SEM (cell line): Measurements from ENCODE around the gene ADAM11.

GRCh38 chr17:44758667-44759129 is at the start of gene ADAM11:
Gene ADAM11 (plus strand): TSS chr17:44758988.
- PRO-cap = no peak

- PRO-cap = no peak
Observed at GRCh38 chr17:44911094-44911846, 4.0 kb downstream of the GFAP start.

DNA sequence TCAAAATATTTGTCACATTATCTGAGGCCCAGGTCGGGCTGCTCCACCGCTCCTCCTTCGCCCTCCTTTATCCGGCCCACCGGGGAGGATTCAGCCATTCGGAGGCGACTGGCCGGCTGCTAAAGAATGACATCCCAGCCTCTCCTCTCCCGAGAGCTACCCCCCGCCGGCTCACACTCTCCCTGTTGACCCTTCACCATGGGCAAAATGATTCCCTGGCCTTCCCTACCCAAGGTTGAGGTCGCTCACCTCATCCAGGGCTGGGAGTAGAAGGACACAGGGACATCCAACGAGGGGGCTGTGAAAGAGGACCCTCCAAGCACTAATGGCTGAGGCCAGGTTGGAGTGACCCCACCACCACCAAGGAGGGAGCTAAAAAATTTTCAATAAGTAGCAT is 1.4 kb upstream of the C1QL1 start:
- PRO-cap = no peak

GRCh38 chr17:45038714-45039190 is 12.7 kb downstream of the DCAKD start:
- PRO-cap = no peak

- PRO-cap = no peak
Observed at GRCh38 chr17:45103248-45104085, 28.8 kb downstream of the PLCD3 start.

DNA sequence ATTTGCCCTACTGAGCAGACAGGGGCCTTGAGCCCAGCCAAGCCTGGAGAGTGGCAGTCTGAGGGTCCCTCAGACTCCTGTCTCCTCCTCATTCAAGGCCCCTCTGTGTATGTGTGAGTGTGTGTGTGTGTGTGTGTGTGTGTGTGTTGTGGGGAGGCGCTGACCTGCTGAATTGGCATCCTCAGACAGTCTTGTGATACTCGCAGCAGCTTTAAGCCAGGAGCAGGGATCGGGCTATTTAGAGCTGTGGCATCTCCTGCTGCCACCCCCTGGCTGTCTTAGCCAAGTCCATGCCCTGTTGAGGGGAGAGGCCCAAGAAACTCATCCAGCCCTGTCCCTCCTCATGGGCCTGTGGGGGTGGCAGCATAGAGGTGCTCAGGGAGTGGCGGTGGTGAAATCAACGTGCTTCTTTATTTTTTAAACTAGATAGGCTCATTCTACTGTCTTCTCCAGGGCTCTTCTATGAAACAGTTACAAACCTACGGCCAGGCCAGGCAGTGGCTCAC is 21.0 kb downstream of the PLCD3 start:
- PRO-cap = no peak

DNA sequence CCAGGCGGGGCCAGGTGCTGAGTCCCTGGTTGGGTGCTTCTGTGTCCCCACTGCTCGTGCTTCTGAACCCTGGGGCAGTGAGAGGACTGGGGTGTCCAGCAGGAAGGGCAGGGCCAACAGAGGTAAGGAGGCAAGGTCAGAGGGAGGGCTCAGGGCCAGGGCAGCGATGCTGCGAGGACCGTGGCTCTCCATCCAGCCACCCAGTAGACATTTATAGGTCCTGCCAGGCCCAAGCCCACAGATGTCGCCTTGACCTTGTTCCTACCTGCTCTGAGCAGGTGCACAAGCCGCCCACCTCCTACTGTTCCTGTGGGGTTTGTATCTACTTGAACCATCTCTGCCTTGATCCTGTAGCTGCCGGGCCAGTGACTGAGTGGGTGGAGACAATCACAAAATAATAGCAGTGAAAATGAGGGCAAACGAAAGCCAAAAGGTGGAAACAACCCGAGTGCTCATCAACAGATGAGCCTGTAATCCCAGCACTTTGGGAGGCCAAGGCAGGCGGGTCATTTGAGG is 7.8 kb downstream of the PLCD3 start:
- PRO-cap = no peak

- PRO-cap = no peak
Observed at GRCh38 chr17:45146436-45147145, 1.7 kb upstream of the HEXIM1 start.

DNA sequence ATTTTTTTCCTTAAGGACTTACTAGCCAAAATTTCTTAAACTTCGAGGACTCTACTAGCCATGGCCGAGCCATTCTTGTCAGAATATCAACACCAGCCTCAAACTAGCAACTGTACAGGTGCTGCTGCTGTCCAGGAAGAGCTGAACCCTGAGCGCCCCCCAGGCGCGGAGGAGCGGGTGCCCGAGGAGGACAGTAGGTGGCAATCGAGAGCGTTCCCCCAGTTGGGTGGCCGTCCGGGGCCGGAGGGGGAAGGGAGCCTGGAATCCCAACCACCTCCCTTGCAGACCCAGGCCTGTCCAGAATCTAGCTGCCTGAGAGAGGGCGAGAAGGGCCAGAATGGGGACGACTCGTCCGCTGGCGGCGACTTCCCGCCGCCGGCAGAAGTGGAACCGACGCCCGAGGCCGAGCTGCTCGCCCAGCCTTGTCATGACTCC is 873 bp downstream of the HEXIM1 start:
- PRO-cap = unidirectional peak, plus-strand start at position 300 of the sequence

DNA sequence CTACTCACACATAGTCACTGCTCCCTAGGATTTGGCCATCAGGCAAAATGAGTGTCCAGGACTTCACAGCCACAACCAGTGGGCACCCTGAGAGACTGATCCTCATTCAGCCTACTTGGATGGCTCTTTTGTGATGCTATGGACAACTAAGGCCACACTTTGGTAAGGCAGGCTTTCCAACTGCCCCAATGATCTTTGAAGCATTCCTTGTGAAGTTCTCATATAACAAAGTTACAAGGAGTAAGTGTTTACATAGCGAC is 3.6 kb upstream of the HEXIM2 start:
- PRO-cap = no peak

DNA sequence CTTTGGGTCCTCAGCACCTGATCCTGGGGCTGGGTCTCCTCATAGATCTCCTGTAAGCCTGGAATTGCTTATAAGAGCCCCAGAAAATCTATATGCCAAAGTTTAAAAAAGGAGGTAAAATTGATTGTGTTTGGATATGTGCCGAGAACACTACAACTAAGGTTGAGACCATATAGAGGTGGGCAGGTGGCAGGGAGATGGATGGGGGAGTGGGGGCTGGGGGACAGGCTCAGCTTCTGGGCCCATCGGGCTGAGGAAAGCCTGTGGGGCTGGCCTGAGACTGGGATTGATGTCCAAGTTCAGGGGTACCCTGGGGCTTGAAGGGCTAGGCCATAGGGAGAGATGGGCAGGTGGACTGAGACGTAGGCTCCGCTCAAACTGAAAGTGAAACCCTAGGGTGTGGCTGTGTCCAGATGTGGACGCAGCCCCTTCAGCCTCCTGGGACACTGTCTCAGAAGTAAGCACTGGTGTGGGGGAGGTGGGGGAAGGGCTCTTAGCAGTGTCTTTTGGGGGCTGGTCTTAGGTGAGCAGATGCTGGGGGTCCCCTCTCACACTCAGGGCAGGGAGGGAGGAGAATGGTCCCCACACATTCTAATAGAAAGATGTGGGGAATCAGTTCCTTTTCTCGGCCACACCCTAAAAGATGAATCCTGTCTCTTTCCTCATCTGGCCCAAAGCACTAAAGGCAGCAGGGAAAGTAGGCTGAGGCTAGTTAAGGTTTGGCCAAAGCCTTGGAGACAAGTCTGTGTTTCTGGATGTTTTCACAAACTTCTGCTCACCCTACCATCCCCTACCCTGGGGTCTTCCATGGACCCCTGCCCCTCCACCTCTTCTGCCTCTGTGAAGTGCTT is 5.4 kb downstream of the FMNL1 start:
- PRO-cap = no peak

- PRO-cap = bidirectional peak, plus-strand start at chr17:45248392, minus-strand start at chr17:45248302
Observed at GRCh38 chr17:45248132-45248527, 13.8 kb downstream of the SPATA32 start.

GRCh38 chr17:45288756-45288976 is 26.8 kb upstream of the SPATA32 start:
- PRO-cap = no peak

- PRO-cap = no peak
Observed at GRCh38 chr17:45288977-45289285, 27.0 kb upstream of the SPATA32 start.

DNA sequence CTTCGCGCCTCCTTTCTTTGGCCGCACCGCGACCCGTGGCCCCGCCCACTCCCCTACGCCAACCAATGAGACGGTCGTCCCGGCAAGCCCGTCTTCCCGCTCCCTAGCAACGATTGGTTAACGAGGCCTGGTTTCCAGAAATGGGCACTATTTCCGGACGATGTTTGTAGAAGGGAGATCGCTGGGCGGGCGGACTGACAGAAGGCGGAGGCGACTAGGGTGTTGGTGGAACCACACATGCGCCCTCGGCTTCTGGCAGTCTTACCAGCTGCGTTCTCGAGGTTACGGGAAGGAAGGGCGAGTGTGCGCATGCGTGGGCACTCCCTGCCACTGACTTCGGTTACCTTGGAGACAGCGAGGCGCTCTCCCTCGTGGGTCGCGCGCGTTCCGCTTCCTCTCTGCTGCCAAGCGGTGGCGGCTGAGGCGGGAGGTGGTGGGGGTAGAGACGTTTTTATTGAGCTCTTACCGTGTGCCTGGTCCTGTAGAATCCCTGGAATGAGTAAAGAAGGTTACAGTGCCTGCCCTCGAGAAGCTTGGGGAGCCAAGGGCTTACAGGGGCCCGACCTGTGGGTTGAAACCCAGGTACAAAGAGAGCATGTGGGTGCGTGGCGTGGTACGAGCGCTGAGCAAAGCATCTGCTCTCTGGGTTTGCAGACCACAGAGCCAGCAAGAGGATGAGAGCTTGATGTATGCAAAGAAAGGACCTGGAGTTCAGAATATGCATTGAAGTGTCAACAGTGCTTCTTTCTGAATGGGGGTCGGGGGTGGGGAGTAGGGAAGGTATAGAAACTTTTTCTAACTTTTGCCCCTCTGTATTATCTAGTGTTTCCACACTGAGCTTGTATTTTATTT is 553 bp upstream of the MAP3K14 start:
- PRO-cap = bidirectional peak, plus-strand start at position 200 of the sequence, minus-strand start outside the sequence; bidirectional peak, plus-strand start at position 395 of the sequence, minus-strand start at position 254 of the sequence; bidirectional peak, plus-strand start at position 667 of the sequence, minus-strand start at position 637 of the sequence

- PRO-cap = no peak
Observed at GRCh38 chr17:45404886-45406196, 27.3 kb downstream of the ARHGAP27 start.

DNA sequence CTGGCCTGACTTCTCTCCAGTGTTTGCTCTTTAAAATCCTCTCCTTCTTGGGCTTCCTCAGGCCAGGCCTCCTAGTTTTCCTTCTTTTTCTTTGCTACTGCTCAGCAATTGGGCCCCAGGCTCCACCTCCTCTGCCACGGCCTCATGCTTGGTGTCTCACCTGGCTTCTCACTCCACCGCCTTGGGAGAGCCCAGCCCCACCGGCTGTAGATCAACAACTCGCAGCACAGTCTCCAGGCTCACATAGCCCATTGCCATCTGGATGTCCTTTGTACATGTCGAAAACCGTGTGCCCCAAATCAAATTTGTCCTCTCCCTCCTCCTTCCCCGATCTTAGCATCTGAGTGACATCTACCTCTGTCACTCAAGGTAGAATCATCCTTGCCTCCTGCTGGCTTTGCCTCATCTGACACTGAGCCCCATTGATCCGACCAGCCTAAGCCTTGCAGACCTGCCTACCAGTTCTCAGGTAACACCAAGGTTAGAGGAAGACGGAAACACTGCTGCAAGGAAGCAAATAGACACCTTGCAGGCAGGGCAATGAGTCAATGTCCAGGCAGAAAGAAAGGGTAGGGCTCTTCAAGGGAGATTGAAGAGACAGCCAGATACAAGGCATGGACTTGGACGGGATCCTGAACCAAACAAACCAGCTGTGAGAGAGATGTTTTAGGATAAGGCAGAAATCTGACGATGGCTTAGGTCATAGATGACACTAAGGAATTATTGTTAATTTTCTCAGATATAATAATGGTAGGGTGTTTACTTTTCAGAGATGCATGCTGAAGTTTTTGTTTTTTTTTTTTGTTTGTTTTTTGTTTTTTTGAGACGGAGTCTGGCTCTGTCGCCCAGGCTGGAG is 17.2 kb downstream of the ARHGAP27 start:
- PRO-cap = no peak

- PRO-cap = no peak
Observed at GRCh38 chr17:45976912-45977617, 22.0 kb upstream of the STH start.

GRCh38 chr17:46024035-46024938 is 25.2 kb downstream of the STH start:
- PRO-cap = no peak

DNA sequence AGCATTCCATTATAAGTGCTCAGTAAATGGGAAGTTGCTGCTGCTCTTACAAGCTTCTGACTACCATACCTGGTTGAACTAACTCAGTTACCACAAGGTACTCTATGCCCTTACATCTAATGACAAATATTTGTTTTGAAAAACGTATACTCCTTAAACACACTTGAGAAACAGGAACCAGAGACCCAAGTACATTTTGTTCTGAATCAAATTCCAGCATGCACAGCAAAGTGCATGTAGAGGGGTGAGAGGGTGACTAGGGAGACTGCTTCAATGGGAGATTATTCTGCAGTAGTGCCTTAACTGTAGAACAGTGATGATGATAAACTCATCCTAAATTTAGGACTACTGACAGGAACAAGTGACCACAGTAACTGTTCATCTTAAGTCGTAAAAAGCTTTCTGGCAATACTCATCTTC is 83.5 kb downstream of the KANSL1 start:
- PRO-cap = no peak